Stomach (tissue), 7 donors: ENCODE data around the genes HMCN2 and FUBP3.

DNA sequence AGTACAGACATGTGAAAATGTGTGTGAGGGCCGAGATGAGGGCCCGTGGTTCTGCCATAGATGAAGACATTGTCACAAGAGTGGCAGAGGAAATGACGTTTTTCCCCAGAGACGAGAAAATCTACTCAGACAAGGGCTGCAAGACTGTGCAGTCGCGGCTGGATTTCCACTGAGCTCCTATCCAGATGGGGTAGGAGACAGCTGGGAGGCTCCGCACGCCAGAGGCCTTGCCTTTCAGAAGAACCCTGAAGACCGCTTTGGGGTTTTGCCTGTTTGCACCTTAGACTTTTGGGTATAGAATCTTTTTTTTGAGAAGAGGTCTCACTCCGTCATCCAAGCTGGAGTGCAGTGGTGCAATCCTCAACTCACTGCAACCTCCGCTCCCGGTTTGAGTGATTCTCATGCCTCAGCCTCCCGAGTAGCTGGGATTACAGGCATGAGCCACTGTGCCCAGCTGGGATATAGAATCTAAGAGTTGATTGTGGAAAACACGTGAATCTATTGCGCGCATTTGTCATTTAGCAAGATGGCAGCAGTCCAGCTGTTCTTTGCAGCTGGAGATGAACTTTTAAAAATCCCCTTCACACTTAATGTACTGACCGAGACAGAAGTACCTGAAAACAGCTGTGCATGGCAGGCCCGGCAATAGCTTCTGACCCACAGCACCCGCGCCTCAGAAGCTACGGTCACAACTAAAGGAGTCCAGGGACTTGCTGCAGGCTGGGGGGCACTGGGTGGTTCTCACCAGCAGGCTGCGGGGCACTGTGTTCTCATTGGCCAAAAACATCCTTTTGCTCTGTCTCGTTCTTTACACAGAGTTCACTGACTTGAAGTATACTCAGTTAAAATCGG is 6.7 kb downstream of the TOR1B start:
- PRO-cap = no peak
- RAMPAGE, long total RNA, 5 experiments = start-site peak on the plus strand in 1 of 5 experiments, centred at position 196 of the sequence, 19 reads per replicate
- RRBS = no CpG with 5 or more reads among the region's 24 CpGs

DNA sequence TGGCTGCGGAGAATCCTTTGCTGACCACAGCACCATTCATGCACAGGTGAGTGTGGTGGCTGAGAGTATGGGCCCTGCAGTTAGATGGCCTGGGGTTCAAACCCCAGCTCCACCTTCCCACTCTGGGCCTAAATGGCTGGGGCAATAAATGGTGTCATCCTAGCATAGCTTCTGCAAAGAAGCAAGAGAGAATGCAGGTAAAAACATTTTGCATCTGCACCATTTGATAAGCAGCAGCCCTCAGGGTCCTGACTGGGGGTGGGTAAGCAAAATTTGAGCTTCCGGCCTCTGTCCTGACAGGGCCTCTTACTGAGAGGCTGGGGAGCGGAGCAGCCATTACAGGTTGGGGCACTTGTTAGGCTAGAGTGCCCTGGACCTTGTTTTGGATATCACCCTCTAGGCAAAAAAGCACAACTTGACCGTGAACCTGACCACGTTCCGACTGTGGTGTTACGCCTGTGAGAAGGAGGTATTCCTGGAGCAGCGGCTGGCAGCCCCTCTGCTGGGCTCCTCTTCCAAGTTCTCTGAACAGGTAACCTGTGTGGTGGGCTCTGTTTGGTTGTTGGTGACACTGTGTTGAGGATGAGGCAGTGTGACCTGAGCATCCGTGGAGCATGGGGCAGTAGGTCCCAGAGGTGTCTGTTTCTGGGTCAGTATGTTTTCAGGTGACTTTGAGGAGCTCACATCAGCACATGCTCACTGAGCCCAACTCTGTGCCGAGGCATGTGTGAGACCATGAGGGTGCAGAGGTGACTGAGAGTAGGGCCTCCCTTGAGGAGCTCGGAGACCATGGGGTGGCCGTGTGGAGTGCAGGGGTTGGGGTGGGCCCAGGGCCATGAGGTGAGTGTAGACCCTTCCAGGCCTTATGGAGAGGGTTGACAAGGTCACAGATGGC is 23.1 kb downstream of the USP20 start:
- PRO-cap = no peak
- RAMPAGE, long total RNA, 5 experiments = no peak in any of the 5 experiments
- RRBS = no CpG with 5 or more reads among the region's 12 CpGs

- PRO-cap = unidirectional peak, plus-strand start at chr9:129869317
- RAMPAGE, long total RNA, 5 experiments = no peak in any of the 5 experiments
- RRBS = 78% methylated on average over 7 of the region's 33 CpGs
Observed at GRCh38 chr9:129868795-129869600, 33.7 kb downstream of the USP20 start.

- PRO-cap = no peak
- RAMPAGE, long total RNA, 5 experiments = no peak in any of the 5 experiments
- RRBS = no CpG with 5 or more reads among the region's 22 CpGs
Observed at GRCh38 chr9:129885082-129885601, 49.9 kb downstream of the USP20 start.

DNA sequence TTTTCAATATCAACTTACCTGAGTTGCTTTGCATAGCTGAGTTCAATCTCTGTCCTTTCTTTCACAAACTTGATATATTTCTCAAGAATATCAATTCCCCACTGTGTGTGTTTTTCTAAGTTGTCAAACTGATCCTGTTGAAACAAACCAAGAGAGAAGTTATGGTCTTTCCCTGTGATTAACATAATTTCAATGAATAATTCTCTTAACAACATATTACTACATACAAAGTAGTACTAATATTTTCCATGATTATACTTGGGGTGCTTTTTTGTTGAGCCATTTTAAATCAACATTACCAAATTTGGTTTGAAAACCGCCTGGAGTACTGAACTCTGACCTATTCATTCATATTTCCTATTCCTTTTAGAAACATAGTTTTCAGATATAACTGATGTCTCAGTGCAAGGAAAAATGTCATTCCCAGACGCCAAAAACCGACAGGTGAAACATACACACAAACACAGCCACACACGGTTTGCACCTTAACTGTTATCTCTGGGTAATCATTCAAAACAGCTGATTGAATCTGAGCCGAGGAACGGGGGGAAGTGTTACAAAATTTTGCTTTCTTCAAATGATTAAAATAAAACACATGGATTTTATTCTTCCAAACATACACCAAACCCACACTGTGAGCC is 48.0 kb downstream of the FNBP1 start:
- PRO-cap = no peak
- RAMPAGE, long total RNA, 5 experiments = no peak in any of the 5 experiments
- RRBS = no CpG with 5 or more reads among the region's 6 CpGs

GRCh38 chr9:129995466-129995936 is 47.5 kb downstream of the FNBP1 start:
- PRO-cap = unidirectional peak, plus-strand start at chr9:129995831
- RAMPAGE, long total RNA, 5 experiments = no peak in any of the 5 experiments
- RRBS = no CpG with 5 or more reads among the region's 2 CpGs

GRCh38 chr9:130254168-130254833 is 11.3 kb upstream of the HMCN2 start:
- PRO-cap = no peak
- RAMPAGE, long total RNA, 5 experiments = no peak in any of the 5 experiments
- RRBS = no CpG with 5 or more reads among the region's 12 CpGs

DNA sequence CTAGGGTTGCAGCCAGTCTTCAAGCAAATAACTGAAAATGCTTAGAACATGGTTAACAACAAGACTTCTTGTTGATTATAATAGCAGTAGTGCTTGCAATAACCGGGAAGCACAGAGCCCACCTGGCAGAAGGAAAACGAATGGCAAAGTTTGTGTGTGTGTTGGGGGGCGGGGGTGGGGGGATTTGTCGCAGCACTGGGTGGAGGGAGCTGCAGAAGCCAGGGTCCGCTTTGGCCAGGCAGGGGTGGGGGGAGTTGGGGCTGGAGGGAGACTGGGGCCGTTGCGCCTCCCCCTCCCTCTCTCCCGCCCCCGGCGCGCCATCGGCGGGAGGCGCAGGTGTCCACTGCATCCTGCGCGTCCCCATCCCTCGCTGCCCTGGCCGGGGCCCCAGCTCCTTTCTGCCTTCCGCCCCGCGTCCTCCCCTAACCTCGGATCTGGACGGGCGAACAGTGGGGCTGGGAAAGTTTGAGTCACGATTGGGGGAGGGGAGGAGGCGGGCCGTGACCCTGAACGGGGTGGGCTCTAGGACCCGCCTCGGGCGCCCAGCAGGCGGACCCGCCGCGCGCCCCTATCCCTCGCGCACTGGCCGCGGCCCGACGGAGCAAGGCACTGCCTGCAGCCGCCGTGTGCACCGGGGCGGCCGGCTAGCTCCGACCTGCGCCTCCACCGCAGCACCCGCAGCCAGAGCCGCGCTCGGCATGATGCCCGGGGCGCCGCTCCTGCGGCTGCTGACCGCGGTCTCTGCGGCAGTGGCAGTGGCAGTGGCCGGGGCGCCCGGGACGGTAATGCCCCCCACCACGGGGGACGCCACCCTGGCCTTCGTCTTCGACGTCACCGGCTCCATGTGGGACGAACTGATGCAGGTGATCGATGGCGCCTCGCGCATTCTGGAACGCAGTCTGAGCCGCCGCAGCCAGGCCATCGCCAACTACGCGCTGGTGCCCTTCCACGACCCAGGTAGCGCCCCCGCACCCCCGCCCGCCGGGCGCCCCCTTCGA is at the start of gene HMCN2:
HMCN2 (plus strand) TSS at position 580 of the 998 bp plus-strand sequence.
- PRO-cap = bidirectional peak, plus-strand start at position 582 of the sequence, minus-strand start at position 436 of the sequence
- RAMPAGE, long total RNA, 5 experiments = no peak in any of the 5 experiments
- RRBS = 10% methylated on average over 34 of the region's 90 CpGs

DNA sequence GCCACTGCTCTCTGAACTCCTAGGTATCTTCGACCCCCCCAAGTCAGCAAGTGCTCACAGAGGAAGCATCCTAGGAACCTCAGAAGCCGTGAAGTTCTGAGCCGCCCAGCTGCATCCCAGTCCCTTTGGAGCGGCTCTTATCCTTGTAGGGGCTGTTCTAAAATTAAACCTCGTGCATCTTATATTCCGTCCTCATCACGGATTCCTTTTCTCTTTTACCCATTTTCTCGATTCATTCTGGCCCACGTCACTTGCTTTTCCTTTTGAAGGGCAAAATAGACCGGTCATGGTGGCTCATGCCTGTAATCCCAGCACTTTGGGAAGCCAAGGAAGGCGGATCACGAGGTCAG is 65.0 kb downstream of the HMCN2 start:
- PRO-cap = unidirectional peak, minus-strand start at position 139 of the sequence
- RAMPAGE, long total RNA, 5 experiments = no peak in any of the 5 experiments
- RRBS = no CpG with 5 or more reads among the region's 12 CpGs

GRCh38 chr9:130438322-130438617 is 6.5 kb upstream of the ASS1 start:
- PRO-cap = no peak
- RAMPAGE, long total RNA, 5 experiments = no peak in any of the 5 experiments
- RRBS = no CpG with 5 or more reads among the region's 3 CpGs

DNA sequence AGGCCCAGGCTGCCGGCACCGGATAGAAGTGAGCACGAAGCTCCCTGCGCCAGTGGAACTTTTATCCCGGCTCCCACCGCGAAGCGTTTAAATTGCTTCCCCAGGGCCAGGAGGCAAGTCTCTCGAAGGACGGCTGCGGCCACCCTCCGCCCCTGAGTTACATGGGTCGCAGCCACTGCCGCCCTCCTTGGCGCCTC is 398 bp upstream of the ASS1 start:
- PRO-cap = no peak
- RAMPAGE, long total RNA, 5 experiments = no peak in any of the 5 experiments
- RRBS = 15% methylated on average over 3 of the region's 15 CpGs

DNA sequence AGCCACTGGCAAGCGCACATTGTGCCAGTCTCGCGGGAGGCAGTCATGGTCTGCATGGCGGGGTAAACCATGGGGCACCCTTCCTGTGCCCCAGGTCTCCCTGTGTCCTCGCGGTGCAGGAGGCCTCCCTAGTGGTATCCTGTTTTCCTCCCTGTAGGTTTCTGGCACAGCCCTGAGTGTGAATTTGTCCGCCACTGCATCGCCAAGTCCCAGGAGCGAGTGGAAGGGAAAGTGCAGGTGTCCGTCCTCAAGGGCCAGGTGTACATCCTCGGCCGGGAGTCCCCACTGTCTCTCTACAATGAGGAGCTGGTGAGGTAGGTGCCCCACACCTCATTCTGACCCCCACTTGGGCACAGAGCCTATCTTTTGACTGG is 49.9 kb downstream of the ASS1 start:
- PRO-cap = no peak
- RAMPAGE, long total RNA, 5 experiments = no peak in any of the 5 experiments
- RRBS = no CpG with 5 or more reads among the region's 12 CpGs

DNA sequence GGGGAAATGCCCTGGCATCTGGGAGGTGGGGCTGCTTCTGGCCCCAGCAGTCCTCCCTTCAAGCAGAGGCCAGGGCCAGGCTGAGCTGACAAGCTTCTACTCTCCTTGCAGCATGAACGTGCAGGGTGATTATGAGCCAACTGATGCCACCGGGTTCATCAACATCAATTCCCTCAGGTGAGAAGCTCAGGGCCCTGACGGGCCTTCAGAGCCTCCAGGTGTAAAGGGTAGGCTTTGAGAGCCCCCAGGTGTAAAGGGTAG is 54.6 kb downstream of the ASS1 start:
- PRO-cap = no peak
- RAMPAGE, long total RNA, 5 experiments = no peak in any of the 5 experiments
- RRBS = no CpG with 5 or more reads among the region's 3 CpGs

- PRO-cap = no peak
- RAMPAGE, long total RNA, 5 experiments = no peak in any of the 5 experiments
- RRBS = 10% methylated on average over 10 of the region's 27 CpGs
Observed at GRCh38 chr9:130535900-130536708, 43.3 kb upstream of the FUBP3 start.

DNA sequence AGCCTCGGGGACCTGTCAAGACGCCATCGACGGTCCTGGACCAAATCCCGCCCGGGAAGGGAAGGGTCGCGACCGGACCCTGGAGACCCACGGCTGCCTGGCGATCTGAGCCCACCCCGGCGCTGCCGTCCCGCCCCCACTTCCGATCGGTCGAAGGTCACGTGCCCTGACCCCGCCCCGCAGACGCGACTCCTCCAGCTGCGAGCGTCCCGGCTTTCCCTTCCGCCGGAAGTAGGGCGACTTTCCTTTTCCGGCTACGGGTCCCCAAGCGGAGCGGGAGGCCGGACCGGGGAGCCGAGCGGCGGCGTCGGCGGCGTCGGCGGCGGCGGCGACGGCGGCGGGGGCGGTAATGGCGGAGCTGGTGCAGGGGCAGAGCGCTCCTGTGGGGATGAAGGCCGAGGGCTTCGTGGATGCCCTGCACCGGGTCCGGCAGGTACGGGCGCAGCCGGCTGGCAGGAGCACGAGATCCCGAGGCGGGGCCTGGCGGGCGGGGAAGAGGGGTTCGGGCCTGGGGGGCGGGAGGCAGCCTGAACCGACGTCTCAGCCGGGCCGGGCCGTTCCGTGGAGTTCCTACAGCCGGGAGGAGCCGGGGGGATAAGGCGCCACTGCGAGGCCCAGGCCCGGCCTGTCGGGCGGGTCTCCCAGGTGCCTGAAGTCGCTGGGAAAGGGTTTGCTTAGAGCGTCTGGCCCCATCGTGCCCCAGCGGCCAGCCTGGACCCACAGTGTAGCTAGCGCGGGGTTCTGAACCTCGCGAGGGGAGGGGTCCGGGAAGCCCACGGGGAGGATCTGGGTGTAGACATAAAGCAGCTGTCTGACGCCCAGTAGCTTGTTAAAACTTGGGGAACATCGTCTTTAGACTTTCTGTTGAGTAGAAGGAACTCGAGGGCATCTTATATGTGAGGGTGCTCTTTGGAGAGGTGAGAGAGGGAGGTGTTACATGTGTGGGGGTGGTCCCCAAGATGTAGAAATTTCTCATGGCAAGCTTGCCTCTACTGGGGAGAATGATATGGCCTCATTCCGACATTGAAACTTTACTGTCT is at the start of gene FUBP3:
FUBP3 (plus strand) TSS at position 246 of the 1,040 bp plus-strand sequence.
- PRO-cap = bidirectional peak, plus-strand start at position 267 of the sequence, minus-strand start at position 132 of the sequence
- RAMPAGE, long total RNA, 5 experiments = start-site peak on the plus strand in 3 of 5 experiments, centred at positions 301 to 349 of the sequence, 26 to 45 reads per replicate
- RRBS = under 1% methylated on average over 37 of the region's 94 CpGs

DNA sequence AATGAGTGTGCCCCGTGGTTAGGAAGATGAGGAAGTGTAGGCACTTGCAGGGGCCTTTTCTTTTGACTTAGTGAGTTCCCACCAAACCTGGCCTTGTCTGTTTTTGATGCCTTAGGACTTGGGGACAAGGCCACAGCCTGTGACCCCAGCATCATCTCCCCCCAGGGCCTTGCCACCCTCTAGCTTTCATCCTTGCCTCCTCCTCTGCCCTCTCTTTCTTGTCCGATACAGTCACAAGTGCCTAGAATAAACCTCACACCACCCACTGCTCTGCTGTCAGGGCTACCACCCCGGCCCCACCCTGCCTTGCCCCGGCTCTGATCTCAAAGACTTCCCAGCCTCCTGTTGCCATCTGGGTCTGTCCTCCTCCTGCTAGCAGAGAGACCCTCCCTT is 68.6 kb upstream of the ABL1 start:
- PRO-cap = no peak
- RAMPAGE, long total RNA, 5 experiments = no peak in any of the 5 experiments
- RRBS = no CpG with 5 or more reads among the region's 4 CpGs

DNA sequence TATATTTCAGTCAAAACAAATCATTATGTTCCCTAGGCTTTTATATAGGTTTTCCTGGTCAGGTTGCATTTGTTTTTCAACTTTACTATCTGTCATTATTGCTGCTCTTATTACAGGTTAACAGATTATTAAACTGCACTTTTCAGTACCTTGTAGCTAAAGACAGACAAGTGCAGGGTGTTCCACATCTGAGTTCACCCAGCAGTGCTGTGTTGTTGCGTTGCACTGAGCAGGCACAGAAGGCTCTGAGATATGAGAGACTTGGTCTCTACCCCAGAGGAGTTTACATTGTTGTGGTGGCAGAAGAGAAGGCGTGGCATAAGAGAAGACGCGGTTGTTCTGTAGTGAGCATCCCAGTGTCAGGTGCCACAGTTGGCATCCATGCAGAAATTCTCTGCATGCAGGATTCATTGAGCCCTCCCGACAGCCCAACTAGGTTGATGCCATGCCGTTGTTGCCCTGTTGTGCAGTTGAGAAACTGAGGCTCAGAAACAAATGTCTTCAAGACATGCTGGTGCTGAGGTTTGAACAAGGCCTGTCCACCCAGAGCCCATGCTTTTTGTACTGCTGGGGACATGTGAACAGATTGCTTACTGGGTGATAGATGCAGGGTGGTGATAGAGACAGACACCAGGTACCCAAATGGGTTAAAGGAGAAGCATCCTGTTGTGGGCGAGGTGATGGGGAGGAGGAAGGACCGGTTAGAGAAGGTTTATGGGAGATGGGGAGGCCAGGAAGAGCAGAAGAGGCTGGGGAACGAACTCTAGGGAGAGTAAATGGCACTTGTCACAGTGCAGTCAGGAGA is 8.1 kb downstream of the ABL1 start:
- PRO-cap = no peak
- RAMPAGE, long total RNA, 5 experiments = start-site peak on the plus strand in 1 of 5 experiments, centred at position 620 of the sequence, 7 reads per replicate
- RRBS = no CpG with 5 or more reads among the region's 9 CpGs

GRCh38 chr9:130878216-130878792 is 18.3 kb downstream of the QRFP start:
- PRO-cap = no peak
- RAMPAGE, long total RNA, 5 experiments = start-site peak on the plus strand in 1 of 5 experiments, at chr9:130878388-130878732 at its widest, 46 reads per replicate
- RRBS = no CpG with 5 or more reads among the region's 9 CpGs

DNA sequence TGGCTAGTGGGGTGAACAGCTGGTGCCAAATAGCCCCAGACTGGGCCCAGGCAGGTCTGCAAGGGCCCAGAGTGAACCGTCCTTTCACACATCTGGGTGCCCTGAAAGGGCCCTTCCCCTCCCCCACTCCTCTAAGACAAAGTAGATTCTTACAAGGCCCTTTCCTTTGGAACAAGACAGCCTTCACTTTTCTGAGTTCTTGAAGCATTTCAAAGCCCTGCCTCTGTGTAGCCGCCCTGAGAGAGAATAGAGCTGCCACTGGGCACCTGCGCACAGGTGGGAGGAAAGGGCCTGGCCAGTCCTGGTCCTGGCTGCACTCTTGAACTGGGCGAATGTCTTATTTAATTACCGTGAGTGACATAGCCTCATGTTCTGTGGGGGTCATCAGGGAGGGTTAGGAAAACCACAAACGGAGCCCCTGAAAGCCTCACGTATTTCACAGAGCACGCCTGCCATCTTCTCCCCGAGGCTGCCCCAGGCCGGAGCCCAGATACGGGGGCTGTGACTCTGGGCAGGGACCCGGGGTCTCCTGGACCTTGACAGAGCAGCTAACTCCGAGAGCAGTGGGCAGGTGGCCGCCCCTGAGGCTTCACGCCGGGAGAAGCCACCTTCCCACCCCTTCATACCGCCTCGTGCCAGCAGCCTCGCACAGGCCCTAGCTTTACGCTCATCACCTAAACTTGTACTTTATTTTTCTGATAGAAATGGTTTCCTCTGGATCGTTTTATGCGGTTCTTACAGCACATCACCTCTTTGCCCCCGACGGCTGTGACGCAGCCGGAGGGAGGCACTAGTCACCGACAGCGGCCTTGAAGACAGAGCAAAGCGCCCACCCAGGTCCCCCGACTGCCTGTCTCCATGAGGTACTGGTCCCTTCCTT is 9.8 kb downstream of the QRFP start:
- PRO-cap = no peak
- RAMPAGE, long total RNA, 5 experiments = start-site peak on the plus strand in 1 of 5 experiments, centred at position 501 of the sequence, 14 reads per replicate
- RRBS = 83% methylated on average over 6 of the region's 30 CpGs

- PRO-cap = no peak
- RAMPAGE, long total RNA, 5 experiments = no peak in any of the 5 experiments
- RRBS = 7% methylated on average over 2 of the region's 9 CpGs
Observed at GRCh38 chr9:130896491-130896737, 198 bp downstream of the QRFP start.